Spleen (tissue), 7 donors: ENCODE measurements around a stretch of chr1.

DNA sequence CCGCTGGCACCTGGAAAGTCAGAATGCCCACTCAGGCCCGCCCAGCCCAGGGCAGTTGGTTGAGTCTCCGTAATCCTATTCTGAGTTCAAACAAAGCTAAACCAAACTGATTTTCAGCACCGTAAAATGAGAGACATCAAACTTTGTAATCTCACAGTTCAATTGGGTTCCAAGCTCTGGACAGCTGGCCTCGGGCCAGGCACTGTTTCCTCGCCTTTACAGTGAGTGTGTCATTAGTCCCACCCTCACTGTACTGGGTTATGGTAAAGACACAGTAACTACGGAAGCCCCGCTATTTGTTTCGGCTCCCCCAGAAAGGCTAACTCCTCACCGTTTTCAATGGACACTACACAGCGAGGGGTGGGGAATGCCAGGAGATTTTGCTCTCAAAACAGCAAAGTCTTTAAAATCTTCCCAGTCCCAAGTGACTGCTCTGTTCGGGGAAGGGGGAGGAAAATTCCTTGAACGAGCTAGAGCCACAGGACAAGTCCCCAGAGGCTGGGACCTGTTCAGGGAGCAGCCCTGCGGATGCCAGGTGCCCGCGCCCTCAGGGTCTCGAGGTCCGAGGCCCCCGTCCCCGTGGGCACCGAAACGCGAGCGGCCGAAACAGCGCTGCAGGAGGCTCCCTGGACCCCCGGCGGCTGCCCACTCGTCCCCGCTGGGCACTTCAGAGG lies 751 bp upstream of the SPSB1 start:
- PRO-cap, 4 experiments, result no peak in any of the 4 experiments
- RAMPAGE, long total RNA, 4 experiments, result no peak in any of the 4 experiments

DNA sequence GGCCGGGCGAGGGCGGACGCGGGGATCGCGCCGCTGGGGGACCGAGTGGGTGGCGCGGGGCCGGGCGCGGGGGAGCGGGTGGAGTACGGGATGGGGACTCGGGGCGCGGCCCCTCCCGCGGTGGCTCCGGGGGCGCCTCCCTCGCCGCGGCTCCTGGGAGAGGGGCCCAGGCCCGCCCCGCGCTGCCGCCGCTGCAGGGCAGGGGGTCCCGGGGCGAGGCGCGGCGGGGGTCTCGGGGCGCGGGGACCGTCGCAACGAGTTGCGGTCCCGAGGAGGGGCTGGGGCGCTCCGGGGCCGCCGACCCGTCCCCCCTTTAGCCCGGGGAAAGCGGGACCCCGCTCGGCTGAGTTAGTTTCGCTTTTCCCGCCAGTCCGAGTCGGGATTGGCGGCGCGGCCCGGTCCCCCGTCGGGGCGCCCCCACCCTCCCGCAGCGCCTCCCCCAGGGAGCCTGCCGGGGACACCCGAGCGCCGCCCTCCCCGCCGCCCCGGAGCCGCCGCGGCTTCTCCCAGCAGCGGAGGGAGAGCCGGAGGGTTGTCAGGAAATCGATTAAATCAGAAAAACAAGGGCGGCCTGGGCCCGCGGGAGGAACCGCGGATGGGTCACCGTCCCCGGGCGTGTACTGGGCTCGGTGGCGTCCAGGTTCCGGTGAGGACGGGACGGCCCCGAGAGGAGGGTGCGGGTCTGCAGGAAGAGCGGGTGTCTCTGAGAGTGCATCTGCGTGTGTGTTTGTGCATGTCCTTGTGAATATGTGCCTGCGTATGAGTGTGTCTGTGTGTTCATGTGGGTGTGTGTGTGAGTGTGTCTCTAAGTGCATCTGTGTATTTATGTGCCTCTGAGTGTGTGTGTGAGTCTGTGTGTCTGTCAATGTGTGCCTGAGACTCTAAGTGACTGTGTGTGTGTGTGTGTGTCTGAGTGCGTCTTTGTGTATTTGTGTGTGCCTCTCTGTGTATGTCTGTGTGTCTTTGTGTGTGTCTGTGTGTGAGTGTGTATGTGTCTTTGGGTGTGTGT lies 749 bp downstream of the SPSB1 start:
- PRO-cap, 4 experiments, result peak in 1 of 4 experiments; most common minus-strand start position 622 of the sequence (in 1)
- RAMPAGE, long total RNA, 4 experiments, result no peak in any of the 4 experiments

DNA sequence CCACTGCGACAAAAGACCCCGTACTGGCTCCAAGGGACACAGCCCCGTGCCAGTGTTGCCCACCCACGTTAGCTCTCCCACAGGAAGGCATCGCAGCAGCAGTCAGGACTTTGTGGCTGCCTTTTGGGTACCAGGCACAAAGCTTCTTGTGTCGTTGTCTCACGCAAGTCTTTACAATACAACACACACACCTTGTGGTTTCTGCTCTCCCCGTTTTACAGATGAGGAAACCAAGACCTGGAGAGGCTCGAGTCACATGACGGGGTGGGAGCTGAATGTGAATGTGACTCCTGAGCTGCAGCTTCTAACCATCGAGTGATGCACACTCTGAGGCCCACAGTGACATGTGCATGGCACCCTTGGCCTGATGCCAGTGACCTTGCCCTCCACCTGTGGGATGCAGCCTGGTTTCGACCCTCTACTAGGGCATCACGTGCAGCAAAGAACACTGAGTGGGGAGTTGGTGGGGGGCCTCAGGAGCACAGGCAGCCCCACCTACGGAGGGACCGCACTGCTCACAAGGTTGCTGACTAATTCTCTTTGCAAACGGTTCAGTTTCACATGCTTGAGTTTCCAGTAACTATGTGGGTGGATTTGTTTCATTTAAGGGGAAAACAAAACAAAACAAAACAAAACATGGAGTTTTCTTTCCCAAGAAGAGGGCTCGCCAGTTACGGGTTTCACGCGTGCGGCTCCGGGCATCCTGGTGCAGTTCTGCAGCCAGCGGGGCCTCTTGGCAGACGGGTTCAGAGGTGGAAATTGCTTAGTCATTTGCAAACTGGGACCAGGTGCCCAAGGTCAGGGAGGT lies 22.8 kb downstream of the SPSB1 start:
- PRO-cap, 4 experiments, result no peak in any of the 4 experiments
- RAMPAGE, long total RNA, 4 experiments, result no peak in any of the 4 experiments

DNA sequence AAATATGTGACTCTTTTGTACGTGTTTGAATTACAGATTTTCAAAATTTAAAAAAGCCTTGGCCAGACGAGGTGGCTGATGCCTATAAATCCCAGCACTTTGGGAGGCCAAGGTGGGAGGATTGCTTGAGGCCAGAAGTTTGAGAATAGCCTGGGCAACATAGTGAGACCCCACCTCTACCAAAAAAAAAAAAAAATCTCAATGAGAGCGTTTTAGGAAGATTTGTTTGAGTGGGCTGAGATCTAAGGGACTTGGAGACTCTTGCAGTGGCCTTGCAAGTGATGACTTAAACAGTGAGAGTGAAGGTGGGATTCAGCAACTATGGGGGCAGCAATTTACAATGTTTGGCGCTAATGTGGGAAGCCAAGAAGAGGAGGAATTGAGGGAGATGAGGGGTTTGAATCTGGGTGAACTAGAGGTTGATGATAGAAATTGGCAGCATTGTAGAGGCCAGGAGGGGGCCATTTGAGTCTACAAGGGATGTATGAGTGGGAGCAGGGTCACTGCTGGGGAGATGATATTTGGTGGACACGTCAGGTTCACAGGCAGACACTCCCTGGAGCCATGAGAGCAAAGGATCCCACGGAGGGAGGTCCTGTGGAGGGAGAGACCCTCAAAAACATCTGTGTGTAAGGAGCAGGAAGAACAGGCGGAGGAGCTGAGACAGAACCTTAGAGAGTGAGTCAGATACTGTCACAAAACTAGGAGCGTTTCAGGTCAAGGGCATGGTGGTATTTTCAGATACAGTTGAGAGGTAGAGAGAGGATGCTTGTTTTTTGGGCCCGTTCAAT lies 39.5 kb downstream of the SPSB1 start:
- PRO-cap, 4 experiments, result no peak in any of the 4 experiments
- RAMPAGE, long total RNA, 4 experiments, result no peak in any of the 4 experiments

GRCh38 chr1:9338773-9339161 lies 46.1 kb downstream of the SPSB1 start:
- PRO-cap, 4 experiments, result no peak in any of the 4 experiments
- RAMPAGE, long total RNA, 4 experiments, result no peak in any of the 4 experiments

GRCh38 chr1:9442239-9443153 lies 96.8 kb upstream of the SLC25A33 start:
- PRO-cap, 4 experiments, result no peak in any of the 4 experiments
- RAMPAGE, long total RNA, 4 experiments, result no peak in any of the 4 experiments

- PRO-cap, 4 experiments, result no peak in any of the 4 experiments
- RAMPAGE, long total RNA, 4 experiments, result no peak in any of the 4 experiments
Measured at GRCh38 chr1:9612917-9614101, 24.6 kb downstream of the TMEM201 start.

DNA sequence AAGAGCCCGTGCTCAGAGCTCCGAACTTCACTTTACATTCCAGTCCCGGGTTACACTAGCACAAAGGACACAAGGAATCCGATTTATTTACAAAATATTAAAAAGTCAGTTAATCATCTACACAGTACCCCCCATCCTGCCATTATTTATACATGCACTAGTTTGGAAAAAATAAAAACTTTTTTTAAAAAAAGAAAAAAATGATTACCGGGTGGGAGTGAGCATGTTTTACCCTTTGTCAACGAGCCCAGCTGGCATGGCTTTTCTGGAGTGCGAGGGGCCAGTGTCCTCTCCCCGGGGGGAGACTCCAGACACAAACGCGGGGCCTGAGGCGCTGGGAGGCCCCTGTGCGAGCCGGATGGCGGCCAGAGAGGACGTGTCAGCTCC lies 78.4 kb downstream of the PIK3CD start:
- PRO-cap, 4 experiments, result no peak in any of the 4 experiments
- RAMPAGE, long total RNA, 4 experiments, result no peak in any of the 4 experiments

GRCh38 chr1:9835474-9836433 lies 12.0 kb upstream of the CLSTN1 start:
- PRO-cap, 4 experiments, result no peak in any of the 4 experiments
- RAMPAGE, long total RNA, 4 experiments, result no peak in any of the 4 experiments

GRCh38 chr1:9843383-9843878 lies 19.7 kb upstream of the CLSTN1 start:
- PRO-cap, 4 experiments, result no peak in any of the 4 experiments
- RAMPAGE, long total RNA, 4 experiments, result no peak in any of the 4 experiments

DNA sequence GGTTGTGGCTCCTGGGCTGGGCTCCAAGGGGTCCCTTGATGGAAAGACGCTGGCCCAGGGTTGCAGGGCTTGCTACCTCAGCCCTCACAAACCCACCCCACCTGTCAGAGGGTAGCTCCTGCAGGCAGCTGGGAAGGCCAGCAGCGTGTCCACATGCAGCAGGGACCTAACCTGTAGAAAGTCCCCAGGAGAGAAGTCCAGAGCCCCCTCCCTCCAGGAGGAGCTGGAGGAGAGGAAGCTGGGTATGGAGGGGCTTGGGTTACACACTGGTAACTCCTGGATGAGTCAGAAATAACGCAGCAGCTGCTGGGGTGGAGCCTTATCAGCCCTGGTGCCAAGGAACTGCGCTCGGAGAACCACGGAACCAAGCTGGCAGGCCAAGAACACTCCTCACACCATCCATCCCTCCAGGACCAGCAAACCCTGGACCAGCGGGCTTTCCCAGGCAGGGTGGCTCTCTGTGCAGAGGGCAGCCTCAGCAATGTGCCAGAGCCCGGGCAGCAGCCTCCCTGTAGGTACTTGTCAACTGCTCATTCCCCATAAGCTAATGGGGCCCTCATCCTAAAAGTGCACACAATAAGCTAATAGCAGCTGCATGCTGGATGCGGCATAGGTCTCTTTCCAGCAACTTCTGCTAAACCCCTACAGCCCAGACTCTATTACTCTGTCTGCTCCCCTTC lies 37.3 kb downstream of the CTNNBIP1 start:
- PRO-cap, 4 experiments, result no peak in any of the 4 experiments
- RAMPAGE, long total RNA, 4 experiments, result no peak in any of the 4 experiments

DNA sequence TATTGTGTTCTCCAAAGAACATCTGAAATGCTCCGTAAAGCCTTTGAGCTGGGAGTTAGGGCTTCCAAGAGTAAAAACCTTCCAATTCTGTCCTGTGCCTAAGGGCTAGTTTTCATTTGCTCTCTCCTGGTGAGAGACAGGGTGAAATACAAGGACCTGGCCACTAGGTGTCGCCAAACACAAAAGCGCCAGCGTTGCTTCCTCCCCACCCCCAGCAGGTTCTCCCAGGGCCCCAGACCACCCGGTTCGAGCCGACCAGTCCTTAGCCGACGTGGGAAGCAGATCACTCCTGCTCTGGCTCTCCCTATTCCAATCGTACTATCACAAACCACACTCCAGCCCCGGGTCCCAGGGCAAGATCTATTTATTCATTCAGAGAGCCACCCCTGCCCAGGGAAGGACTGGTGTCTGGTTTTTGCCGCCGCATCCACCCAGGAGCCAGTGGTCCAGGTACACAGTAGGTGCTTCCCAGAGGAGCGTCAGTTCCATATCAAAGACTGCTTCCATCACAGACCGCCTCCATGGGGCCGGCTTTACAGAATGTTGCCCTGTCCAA lies 35.1 kb downstream of the CTNNBIP1 start:
- PRO-cap, 4 experiments, result peak in 1 of 4 experiments; most common plus-strand start position 265 of the sequence (in 1)
- RAMPAGE, long total RNA, 4 experiments, result no peak in any of the 4 experiments

GRCh38 chr1:9892354-9893642 lies 17.3 kb downstream of the CTNNBIP1 start:
- PRO-cap, 4 experiments, result peak in 1 of 4 experiments; most common plus-strand start chr1:9893476 (in 1); most common minus-strand start chr1:9893360 (in 1)
- RAMPAGE, long total RNA, 4 experiments, result no peak in any of the 4 experiments

DNA sequence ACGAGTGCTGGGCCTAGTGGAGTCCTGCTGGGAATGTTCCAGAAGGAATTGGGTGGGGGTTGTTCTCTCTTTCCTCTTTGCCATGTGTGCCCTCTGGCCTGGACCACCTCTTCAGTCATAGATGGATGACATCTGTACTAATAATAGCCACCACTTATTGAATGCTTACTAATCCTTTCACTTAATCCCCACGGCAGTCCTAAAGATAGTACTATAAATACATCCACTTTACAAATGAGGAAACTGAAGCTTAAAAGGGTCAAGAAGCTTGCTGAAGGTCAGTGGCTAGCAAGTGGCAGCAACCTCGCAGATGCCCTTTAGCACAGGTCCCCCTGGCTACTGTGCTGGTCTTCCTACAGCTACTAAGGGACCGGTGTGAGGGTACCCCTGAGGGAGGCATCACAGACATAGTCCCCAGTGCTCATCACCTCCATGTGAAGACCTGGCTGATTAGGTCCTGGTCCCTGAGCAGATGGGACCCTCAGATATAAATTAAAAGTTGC lies 55.2 kb upstream of the KIF1B start:
- PRO-cap, 4 experiments, result no peak in any of the 4 experiments
- RAMPAGE, long total RNA, 4 experiments, result no peak in any of the 4 experiments

- PRO-cap, 4 experiments, result no peak in any of the 4 experiments
- RAMPAGE, long total RNA, 4 experiments, result no peak in any of the 4 experiments
Measured at GRCh38 chr1:10403889-10404309, 5.0 kb downstream of the PGD start.

DNA sequence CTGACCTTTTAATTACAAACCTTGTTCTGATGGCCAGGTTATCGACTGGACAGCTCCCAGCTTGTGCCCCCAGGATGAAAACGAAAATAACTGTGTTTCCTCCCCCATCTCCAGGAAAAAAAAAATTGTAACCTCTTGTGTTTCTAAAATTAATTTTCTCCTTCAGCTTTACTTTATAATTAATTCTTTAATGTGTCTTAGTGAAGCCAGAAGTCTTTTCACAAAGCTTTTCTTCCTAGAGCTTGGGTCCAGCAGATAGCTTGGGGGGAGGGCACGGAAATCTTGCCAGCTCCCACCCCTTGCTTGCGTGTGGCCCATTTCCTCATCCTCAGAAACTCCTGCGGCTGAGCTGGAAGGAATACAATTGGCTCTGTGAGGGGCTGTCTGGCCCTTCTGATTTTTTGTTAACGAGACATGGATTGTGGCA lies 65.8 kb downstream of the PEX14 start:
- PRO-cap, 4 experiments, result no peak in any of the 4 experiments
- RAMPAGE, long total RNA, 4 experiments, result no peak in any of the 4 experiments

- PRO-cap, 4 experiments, result no peak in any of the 4 experiments
- RAMPAGE, long total RNA, 4 experiments, result no peak in any of the 4 experiments
Measured at GRCh38 chr1:10541332-10541578, 66.5 kb downstream of the PEX14 start.

- PRO-cap, 4 experiments, result no peak in any of the 4 experiments
- RAMPAGE, long total RNA, 4 experiments, result no peak in any of the 4 experiments
Measured at GRCh38 chr1:10655500-10656056, 140.9 kb downstream of the CASZ1 start.

GRCh38 chr1:10660027-10660660 lies 136.3 kb downstream of the CASZ1 start:
- PRO-cap, 4 experiments, result no peak in any of the 4 experiments
- RAMPAGE, long total RNA, 4 experiments, result no peak in any of the 4 experiments

DNA sequence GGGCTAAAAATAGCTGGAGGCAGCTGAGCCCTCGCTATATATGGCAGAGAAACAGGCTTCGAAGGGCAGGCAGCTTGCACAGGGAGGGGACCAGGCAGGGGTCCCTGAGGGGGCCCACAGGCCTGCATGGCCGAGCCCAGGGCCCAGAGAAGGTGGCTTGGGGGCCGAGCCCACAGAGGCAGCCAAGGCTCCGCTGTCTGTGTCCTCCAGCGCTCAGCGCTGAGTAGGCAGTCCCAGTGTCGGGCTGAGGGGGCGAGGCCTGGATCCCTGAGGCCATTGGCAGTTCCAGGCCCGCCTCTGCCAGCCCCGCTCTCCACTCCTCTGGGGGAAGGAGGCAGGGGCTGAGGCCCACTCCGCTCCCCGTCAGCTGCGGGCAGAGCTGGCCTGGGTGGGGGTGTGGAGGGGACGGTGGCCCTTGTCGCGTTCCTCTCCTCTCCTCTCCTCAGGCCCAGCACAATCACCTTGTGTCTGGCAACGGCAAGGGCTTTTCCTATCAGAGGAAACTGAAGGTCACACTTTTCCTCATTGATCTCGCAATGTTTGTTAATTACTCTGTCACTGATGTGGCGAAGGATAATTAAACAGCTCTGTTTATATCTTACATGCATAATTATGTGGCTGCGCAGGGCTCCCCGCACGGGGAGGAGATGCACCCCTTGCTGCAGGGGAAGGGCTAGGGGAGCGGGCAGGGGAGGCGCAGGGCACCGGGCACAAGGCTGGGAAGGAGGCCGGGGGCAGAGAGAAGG lies 132.7 kb downstream of the CASZ1 start:
- PRO-cap, 4 experiments, result no peak in any of the 4 experiments
- RAMPAGE, long total RNA, 4 experiments, result no peak in any of the 4 experiments